GM23248 (cell line): ENCODE measurements around the genes KRT33B, KRT31, KRT15, CNP and ZNF385C.

DNA sequence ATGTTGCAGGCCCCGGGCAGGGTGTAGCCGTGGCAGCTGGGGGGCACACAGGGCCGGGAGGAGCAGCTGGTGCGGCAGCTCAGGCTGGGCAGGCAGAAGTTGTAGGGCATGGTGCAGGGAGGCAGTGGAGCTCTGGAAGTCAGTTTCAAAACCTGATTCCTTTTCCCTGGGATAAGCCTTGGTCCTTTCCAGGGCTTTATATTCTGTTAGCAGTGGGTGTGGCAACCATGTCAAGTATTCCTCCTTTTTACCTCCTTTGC is at the start of gene KRT33B:
TSS of gene KRT33B (minus strand) at position 173 of the 260 bp plus-strand sequence.
- RAMPAGE, long total RNA = no peak

- RAMPAGE, long total RNA = no peak
Observed at GRCh38 chr17:41397004-41397780, at the start of gene KRT31. Gene KRT31, minus strand, starts transcription at chr17:41397608.

DNA sequence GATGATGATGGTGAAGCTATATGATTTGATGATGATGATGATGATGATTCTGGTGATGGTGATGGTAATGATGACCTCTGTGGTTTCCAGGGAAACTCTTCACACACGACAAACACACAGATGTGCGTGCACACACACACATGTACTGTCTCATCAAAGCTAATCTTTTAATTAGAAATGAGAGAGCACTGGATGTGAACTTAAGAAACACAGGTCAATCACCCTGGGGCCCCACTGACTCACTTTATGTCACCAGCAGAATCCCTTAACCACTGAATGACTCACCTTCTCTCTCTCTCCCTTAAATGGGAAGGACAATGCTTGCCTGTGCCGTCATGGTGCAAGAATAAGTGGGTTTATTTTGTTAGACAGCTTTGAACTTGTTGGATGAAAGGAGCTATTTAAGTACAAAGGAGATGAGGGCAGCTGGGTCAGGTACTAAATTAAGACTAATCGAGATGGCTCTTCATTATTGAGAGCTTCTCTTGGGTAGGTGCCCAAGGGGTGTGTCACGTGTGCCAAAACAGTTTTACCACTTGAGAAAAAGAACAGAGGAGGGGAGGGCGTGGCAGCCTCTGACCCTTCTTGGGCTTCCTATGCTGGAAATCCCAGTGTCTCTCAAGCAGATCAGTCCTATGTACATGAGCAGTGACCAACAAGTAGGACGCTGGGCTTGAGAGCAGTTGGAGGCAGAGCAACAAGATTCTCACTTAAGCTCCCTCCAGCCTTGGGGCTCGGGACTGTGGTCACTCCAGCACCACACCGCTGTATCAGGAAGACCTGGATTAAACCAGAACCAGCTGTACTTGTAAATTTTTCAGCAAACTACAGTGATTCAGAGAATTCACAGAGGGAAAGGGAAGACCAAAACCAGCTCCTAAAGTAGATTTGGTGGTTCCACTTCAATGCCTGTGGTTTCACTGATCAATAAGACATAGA is 6.7 kb upstream of the KRT31 start:
- RAMPAGE, long total RNA = no peak

GRCh38 chr17:41517975-41519013 is at the start of gene KRT15:
Gene KRT15, minus strand, starts transcription at chr17:41518890.
- RAMPAGE, long total RNA = no peak

GRCh38 chr17:41521169-41521507 is 2.4 kb upstream of the KRT15 start:
- RAMPAGE, long total RNA = no peak

DNA sequence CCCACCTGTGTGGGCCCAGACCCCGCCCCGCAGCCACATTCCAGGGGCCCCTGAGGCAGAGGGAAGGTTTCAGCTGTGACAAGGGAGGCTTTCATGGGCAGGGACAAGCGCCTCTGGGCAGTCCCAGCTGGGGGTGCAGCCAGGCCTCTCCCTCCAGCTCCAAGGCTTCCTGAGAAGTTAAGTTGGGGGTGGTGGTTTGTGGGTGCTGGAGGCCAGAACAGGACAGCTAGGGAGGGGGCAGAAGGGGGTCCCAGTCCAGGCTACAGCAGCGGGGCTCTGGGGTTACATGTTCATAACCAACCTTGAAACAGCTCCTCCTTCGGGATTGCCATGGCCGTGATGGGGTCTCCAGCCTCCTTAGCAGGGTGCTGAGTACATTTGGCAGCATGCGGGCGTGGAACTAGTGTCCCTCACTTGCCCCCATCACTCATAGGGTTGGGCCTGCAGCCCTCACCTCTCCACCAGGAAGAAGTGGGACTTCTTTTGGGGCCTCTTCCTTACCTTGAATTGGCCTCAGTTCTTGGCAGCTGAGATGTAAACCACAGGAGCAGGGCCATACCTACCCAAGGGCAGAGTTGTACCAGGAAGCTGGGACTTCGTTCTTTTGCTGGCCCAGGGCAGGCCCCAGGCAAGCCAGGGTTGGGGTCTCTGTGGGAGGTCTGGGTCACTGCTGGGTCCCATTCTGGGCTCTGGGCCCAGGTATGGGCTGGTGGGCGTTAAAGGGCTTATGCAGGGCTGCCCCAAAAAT is 3.5 kb upstream of the KRT15 start:
- RAMPAGE, long total RNA = no peak

DNA sequence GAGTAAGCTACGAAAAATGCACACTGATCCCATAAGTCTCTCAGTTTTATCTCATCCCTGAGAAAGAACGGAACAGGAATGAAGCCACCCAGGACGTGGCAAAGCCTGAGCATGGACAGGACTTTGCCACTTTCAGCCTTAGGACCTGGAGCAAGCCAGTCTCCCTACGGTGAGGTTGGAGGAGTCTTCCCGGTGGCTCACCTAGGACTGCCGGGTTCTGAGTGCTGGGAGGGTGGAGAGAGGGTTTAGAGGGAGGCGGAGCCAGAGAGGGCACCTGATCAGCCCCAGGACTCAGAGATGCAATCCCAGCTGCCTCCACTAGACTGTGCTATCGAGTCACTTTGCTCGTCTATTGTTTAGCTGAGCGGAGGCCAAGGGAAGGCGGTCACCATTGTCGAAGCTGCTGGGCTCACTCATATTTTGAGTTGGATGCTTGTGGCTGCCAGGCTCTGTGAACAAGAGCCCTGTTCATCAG is 7.2 kb downstream of the KRT14 start:
- RAMPAGE, long total RNA = no peak

DNA sequence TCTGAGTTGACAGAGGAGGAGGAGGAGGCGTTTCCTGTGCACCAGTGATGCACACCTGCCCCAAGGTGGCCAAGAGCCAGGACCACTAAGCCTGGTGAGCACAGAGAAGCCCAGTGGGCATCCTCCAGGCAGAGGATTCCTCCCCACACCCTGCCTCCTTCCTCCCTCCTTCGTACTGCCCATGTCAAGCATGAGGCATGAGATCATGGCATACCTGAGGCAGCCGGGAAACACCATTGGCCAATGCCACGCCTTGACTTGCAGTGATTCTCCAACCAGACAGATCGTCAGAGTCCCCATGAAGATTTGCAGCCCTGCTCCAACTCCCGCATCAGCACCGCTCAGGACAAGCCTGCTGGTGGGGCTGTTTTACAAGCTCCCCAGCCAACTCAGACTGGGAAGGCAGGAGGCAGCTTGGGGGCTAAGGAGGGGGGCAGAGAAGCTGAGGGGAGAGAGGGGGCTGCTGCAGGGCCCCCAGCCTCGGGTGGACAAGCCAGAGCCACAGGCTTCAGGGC is 2.9 kb upstream of the KRT16 start:
- RAMPAGE, long total RNA = no peak

- RAMPAGE, long total RNA = no peak
Observed at GRCh38 chr17:41647785-41648484, 23.6 kb upstream of the KRT17 start.

DNA sequence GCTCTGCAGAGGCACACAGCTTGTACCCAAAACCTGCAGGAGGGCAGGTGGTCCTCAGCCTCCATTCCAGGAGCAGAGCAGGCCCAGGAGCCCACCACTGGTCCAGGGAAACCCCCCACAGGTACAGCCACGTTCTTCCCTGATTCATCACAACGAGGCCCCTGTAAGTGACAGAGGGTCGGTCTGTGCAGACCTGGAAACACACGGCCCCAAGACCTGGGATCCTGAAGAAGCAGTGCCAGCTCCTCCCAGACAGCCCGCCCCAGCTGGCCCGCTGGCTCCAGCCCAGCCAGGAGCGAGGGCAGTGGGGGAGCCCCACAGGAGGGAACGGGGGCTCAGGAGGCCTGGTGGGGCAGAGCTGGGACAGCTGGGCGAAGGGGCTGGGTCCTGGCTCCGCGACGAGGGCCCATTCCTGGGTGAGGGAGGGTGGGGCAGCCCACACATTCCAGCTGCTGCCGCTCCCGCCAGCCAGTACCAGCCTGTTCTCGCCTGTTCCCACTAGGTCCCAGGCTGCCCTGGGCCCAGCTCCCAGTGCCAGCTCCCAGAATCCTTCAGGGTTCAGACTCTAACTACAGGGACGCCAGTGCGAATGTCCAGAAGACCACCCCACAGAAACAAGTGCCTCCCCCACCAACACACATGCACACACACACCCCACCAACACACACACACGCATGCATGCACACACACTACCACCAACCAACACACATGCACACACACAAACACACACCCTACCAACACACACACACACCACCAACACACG is 27.1 kb upstream of the KRT17 start:
- RAMPAGE, long total RNA = no peak

DNA sequence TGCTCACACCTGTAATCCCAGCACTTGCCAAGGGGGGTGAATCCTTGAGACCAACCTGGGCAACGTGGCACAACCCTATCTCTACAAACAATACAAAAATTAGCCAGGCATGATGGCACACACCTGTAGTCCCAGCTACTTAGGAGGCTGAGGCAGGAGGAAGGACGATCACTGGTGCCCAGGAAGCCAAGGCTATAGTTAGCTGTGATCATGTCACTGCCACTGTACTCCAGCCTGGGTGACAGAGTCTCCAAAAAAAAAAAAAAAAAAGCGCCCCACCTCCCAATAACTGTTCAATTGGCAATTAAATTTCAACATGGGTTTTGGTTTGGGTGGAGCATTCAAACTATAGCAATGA is 4.7 kb downstream of the EIF1 start:
- RAMPAGE, long total RNA = no peak

DNA sequence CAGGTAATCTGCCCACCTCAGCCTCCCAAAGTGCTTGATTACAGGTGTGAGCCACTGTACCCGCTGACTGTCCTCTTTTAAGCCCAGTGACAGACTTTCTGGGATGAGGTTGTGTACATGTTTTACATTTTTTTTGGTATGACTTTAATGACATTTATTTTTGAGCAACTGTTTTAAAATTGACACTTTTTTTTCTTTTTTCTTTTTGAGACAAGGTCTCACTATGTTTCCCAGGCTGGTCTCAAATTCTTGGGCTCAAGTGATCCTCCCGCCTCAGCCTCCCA is 16.0 kb upstream of the HAP1 start:
- RAMPAGE, long total RNA = no peak

DNA sequence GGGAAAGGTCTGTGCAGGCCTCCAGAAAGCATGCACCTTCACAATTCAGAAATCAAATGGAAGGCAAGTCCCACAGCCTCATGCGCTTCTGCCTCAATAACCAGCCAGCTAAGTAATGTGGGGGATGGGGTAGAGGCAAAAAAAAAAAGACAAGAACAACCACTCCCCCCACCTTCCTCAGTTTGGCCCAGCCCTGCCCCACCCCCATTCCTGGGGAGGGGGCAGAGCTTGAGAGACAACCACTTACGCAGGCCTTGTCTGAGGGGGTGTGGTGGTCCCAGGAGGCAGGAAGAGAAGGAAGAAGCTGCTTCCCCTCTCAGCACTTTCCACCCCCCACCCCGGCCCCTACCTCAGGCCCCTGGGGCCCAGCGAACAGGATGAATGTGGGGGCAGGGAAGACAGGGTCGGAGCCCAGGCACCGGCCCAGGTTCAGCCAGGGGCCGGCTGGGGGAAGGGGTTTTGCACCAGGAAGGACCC is 1.4 kb downstream of the JUP start:
- RAMPAGE, long total RNA = no peak

DNA sequence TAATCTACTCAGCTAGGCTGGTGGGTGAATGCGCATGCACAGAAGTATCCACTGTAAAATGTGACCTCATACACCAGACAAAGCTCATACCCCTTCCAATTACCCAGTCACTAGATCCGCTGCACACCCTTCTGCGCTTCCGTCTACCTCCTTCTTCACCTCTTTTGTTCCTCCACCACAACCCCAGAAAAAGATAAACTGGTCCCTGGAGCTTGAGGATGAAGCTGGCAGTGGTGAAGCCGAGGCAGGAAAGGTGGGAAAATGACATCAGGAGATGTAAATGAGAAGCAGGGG is 22.9 kb downstream of the ACLY start:
- RAMPAGE, long total RNA = no peak

DNA sequence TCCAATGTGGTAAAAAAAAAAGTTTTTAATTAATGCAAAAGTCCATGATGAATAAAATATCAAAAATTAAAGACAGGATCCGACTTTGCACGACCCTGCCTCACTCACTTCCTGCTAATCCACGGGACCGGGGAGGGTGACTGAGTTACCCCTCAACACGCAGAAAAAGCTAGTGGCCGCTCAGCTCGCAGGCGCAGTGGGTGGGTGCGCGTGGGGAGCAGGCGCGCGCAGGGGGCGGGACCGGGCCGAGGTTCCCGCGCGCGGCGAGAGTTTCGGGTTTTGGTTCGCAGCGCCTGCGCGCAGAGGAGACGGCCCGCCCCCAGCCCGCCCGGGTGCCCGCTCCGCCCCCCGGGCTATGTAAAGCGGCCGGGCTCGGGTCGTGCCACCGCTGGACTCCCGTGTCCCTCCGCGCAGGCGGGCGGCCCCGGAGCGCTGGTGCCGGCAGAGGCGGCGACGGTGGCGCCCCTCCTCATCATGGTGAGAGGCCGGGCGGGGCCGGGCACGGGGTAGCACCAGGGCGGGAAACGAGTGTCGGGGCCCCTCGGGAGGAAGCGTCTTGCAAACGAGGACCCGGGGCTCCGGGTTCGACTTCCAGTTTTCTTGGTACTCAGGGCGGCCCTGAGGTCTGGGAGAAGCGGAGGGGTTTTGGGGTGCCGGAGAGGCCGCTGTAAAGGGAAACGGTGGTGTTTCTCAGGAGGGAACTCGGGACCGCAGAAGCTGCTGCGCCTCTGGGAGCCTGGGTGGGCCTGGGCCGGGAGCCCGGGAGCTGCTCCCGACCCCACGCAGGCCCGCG is at the start of gene CNP:
TSS of gene CNP (plus strand) at position 385 of the 793 bp plus-strand sequence.
- RAMPAGE, long total RNA = no peak

GRCh38 chr17:41983364-41983966 is 16.9 kb downstream of the CNP start:
- RAMPAGE, long total RNA = no peak

GRCh38 chr17:41989610-41990185 is 23.1 kb downstream of the CNP start:
- RAMPAGE, long total RNA = no peak

- RAMPAGE, long total RNA = no peak
Observed at GRCh38 chr17:42072248-42072863, 22.0 kb upstream of the C17orf113 start.

DNA sequence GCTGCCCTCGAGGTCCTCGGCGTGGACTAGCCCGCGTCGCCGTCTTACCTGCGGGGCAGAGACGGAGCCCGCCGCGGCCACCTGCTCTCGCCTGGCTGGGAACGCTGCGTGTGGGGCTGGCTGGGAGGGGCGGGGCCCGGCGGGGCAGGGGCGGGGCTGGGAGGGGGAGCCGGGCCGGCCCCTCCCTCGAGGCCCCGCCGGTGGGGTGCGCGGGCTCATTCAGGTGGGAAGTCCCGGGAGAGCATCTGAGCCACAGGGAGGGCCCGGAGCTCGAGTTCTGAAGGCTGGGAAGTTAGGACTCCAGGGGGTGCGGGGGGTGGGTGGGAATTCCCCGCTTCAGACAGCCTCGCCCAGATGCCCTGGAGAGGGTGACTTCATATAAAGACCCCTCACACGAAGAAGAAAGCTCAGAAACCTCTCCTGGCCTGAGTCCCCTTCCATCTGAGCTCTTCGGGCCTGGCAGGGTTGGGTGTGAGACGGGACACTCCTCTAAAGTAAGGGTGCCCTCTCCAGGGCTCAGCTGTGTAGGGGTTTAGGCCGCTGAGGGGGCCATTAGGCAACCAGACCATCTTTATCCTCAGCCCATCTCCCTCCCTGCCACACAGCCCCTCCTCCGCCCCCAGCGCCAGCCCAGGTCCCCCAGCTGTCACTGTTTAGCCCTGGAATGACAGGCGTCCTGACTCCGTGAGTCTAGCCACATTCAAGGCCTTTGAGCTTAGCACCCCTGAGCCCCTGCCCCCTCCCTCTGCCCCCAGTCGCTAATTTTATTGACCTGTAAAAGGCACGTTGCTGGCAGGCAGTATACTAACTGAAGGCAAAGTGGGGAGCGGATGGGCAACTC is at the start of gene ZNF385C:
TSS of gene ZNF385C (minus strand) at position 112 of the 841 bp plus-strand sequence.
- RAMPAGE, long total RNA = no peak

DNA sequence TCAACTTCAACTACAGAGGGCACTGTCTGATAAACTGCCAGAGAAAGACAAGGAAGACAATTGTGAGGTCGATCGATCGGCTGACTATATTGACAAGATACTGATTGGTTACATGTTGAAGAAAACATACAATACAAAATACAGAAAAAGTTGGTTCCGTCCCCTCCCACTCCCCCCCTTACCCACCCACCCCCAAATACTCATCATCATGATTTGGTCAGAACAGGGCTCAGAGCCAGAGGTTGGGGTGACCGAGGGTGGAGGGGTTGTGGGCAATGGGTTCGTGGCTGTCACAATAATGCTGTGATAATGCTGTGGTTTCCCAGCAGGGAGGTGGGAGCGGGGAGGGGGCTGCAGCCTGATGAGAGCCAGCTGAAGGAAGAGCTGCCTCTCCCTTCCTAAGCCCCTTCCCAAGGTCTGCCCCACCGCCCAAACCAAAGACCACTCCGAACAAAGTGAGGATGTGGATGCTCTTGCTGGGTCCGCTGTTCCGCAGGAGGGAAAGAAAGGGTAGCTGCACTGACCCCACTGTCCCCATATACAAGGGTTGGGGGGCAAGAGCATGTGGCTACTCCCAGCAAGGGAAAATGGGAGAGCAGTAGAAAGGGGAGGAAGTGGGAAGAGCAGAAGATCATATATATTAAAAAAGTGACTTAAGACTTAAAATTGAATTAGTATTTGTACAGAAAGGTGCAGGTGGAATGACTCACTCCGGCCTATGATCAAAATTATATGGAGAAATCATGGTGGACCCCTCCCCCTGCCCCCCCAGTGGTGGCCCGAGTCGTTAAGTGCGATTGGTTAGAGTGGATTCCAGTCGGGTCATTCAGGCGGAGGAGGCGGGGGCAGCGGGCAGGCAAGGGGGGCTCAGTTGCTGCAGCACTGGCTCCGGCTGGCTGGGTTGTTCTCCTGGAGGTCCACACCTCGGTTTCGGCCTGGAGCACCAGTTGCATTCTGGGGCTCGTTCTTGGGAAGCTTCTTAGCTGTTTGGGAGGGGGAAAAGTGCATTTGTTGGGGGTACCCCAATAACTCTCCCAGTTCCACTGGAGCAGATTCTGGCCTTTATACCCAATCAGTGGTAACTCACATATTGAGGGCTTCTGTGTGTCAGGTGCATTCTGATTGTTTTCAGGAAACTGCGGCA is 2.7 kb downstream of the HSPB9 start:
- RAMPAGE, long total RNA = no peak